Endothelial cell (in vitro differentiated cells): Measurements from ENCODE around the genes ENC1 and GFM2.

GRCh38 chr5:74275852-74276084, 364.8 kb downstream of the ENC1 start:
- PRO-cap = no peak

DNA sequence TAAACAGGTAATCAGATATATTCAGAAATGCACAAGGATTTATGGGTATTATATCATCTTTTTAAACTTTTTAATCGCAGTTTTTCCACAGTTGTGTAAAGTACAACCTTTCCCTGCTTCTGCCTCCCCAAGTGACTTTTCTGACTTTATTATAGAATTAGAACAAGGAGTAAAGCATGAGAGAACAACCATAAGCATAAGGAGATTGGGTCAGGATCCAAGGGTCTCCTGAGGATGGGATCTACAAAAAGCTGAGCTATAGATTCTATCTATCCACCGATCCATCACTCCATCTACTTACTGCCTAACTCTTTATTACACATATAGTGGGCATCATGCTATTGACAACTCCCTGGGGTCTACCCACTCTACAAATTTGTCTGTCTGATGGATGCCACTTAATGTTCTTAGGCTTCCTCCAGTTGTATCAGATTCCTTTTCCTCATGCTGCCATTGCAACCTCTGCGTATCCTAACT, 228.8 kb downstream of the ENC1 start:
- PRO-cap = unidirectional peak, plus-strand start at position 246 of the sequence

DNA sequence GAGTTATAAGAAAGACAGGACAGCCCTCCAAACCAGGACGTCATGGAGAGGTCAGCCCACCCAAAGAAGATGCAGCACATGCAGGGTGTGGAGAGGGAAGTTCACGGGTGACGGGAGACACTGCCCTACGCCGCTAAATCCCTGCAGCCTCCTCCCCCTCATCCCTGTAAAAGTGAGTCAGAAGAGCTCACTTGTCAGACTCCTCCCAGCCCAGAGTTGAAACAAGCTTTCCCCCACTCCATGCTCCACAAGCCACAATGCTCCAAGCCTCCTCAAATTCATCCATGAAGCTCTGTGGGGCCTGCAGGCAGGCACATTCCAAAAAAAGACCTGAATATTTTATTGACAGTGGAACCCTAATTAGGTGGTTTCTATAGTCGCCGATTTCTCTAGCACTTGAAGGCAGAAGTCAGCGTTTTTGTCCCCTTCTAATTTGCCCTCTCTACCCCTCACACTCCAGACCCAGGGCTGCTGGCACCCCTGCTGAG, 97.4 kb downstream of the ENC1 start:
- PRO-cap = no peak

GRCh38 chr5:74589305-74590090, 51.0 kb downstream of the ENC1 start:
- PRO-cap = no peak

- PRO-cap = no peak
Observed at GRCh38 chr5:74630374-74630967, 10.1 kb downstream of the ENC1 start.

DNA sequence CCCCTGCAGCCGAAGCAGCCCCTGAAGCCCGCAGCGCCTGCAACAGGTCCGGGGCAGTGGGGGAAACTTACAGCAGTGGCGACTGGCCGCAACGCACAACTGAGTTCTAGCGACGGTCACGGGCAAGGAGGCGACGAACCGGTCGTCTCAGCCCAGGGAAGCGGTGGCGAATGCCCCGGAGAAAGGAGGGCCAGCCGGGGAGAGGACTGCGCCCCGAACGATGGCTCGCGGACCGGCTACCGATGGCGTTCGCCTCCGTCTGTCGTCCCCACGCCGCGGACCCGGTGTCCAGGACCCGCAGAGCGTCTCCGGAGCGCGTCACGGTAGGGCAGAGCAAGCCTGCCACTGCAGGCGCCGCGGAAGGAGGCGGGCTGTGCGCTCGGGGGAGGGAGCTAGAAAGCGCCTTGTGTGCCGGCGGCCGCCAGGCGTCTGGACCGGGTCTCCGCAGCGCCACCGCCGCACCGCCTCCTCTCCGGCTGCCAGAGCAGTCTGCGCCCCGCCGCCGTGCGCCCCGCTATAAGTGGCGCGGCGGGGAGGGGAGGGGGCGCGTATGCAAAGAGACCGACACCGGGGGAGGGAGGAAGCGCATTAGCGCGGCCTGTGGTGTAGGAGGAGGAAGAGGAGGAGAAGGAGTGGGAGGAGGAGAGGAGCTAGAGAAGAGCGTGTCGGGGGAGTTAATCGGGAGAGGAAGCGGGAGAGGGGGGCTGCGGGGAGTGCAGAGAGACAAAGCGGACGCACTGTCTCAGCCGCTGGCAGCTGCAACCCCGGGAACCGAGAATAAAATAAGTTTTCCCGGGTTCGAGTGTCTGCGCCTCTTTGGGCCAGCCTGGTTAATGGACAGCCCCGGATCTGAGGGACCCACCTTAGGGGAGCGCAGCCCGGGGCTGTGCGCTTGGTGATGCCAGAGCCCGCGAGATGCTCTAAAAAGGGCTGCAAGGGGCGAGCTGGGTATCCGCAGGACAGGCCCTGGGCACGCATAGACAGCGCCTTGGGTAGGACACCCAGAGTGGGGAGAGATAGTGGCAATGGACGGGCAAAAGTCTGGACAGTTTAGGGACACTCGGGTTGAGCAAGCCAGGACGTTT, at the start of gene ENC1:
ENC1 (minus strand) TSS at position 493 of the 1,085 bp plus-strand sequence.
- PRO-cap = bidirectional peak, plus-strand start at position 718 of the sequence, minus-strand start at position 493 of the sequence

DNA sequence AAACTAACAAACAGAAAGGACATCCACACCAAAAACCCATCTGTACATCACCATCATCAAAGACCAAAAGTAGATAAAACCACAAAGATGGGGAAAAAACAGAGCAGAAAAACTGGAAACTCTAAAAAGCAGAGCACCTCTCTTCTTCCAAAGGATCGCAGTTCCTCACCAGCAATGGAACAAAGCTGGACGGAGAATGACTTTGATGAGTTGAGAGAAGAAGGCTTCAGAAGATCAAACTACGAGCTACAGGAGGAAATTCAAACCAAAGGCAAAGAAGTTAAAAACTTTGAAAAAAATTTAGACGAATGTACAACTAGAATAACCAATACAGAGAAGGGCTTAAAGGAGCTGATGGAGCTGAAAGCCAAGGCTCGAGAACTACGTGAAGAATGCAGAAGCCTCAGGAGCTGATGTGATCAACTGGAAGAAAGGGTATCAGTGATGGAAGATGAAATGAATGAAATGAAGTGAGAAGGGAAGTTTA, 22.3 kb downstream of the HEXB start:
- PRO-cap = no peak

DNA sequence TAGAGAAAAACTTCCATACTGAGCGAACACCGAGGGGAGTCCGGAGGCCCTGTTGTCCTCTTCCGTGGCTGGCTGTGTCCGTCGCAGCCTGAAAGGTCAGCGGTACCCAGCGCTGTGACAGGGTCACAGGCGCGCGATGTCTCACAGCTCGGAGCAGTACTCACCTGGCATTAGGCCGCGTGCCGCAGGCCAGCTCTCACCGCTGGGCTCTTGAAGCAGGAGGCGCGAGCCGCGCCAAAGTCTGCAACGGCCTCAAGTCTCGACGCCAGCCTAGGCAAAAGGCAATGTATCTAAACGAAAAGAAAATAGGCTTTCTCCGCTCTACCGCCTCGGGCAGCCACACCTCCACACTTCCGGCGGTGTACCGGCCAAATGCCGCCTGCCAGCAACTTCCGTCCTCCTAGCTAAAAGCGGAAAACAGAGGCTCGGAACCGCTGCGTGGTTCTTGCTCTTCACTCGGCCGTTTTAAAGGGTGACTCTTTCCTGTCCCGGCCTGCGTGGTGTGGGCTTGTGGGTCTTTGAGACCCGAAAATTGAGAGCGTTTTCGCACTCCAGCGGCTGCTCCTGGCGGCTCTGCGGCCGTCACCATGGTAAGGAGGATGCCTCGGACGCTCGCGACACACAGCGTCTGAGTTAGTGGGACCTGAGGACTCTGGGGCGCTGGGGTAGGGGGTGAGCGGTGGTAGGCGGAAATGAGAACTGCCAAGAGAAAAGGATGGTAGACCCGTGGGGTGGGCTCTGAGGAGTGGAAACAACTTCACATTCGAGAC, at the start of gene GFM2:
GFM2 (minus strand) TSS at position 344 of the 770 bp plus-strand sequence.
- PRO-cap = bidirectional peak, plus-strand start at position 105 of the sequence, minus-strand start at position 76 of the sequence; bidirectional peak, plus-strand start at position 479 of the sequence, minus-strand start at position 280 of the sequence; bidirectional peak, plus-strand start at position 695 of the sequence, minus-strand start at position 701 of the sequence

DNA sequence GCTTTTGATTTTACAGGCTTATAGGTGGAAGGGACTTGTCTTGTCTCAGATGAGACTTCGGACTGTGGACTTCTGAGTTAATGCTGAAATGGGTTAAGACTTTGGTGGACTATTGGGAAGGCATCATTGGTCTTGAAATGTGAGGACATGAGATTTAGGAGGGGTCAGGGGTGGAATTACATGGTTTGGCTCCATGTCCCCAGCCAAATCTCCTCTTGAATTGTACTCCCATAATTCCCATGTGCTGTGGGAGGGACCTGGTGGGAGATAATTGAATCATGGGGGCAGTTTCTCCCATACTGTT, 74.3 kb downstream of the ANKRD31 start:
- PRO-cap = no peak

GRCh38 chr5:75610707-75611261, 469 bp upstream of the ANKDD1B start:
- PRO-cap = no peak

DNA sequence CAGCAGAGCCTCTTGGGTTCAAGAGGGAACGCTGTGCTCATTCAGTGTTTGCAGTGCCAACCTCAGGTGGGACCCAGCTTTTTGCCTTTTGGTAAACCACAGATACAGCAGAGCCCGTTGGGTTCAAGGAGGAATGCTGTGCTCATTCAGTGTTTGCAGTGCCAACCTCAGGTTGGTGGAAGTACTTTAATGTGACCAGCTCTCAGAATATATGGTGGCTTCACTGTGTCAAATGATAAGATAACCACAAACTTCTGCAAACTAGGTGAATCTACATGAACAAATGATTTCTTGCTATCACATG, 1.7 kb downstream of the IQGAP2 start:
- PRO-cap = no peak

DNA sequence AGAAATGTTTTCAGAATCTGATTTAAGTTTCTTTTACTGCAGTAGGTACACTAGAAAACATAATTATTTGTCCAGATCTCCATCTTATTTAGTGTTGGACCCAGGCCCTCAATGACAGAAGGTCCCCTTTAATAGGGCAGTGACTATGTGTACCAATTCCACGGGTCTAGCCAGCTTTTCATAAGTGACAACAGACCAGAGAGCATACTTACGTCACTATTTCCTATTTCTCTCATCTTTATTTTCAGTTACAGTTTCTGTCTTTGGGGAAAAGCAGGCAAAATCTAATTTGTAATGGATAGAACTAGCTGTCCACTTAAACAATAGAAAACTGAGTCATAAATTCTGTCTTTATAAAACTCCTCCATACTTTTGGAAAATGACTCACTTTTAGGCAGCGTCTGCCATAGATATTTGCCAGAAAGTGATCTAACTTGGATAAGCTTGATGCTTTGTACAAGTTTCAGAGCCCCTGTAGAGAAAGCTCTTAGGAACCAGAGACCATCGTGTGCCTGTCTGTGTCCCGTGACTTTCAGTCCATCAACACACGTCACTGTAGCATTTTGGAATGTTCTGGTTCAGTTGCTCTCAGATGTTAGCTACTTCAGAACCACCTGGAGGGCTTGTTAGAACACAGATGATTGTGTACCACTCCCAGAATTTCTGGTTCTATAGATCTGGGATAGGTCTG, 101.9 kb downstream of the F2RL2 start:
- PRO-cap = no peak

- PRO-cap = no peak
Observed at GRCh38 chr5:77052592-77052857, 22.3 kb downstream of the AGGF1 start.

- PRO-cap = no peak
Observed at GRCh38 chr5:77180522-77181157, 29.8 kb upstream of the PDE8B start.

DNA sequence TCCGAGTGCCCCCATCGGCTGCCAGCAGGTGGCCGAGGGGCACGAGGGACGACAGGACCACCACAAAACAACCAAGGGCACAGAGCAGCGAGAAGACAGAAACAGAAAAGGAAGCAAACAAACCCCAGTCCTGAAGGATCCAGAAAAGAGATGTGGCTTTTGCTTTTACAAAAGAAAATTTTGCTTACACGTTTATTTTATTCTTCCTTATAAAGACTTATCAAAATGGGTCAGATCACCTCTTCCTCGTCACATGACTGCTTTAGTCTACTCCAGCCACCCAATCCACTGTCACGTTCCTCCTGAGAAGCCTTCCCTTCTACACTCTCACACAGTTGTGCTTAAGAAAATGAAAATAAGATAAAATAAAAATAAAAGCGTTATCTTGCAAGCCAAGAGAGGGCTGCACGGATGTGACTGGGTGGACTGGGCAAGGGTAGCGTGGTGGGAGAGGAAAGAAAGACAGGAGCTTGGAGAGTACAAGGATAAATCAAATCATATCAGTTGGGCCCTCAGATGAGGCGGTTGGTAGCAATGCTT, 9.4 kb downstream of the OTP start:
- PRO-cap = no peak

DNA sequence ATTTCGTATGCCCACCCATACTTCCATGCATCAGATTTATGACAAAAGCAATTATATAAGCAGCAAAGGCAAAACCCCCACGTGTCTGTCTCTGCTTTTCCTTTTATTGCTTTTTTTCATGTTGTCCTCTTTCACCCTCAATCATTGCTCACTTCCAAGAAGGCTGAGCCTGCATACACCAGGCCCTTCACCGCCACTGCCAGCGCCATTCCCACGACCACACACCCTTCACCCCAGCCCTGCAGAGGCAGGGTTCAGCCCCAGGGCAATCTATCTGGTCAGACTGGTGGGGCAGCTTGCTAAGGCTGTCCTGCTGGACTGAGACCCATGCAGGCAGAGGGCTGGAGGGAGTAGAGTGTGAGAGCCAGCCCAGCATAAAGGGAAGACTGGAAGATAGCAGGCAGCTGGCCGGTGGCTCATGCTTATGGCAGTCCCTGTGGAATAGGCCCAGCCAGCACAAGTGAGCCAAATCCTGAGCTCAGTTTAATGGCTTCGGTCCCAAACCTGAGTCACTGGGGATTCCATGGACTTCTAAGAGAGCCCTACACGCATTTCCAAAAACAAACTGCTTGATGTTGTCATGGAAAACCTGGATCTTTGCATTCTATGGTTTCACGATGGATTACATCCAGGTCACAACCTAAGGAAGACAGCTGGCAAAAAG, 143.9 kb downstream of the LHFPL2 start:
- PRO-cap = no peak

DNA sequence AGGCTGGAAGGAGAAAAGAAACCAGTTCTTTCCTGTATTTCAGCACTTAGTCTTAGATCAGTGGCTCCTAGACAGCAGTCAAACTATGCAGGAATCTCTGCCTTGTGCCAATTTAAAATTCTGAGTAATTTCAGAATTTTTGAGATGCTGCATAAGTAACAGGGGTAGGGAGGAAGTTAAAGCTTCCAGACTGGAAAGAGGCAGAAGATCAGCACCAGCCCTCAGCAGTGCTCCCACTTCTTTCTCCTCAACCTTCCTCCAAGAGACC, 141.9 kb downstream of the LHFPL2 start:
- PRO-cap = no peak

- PRO-cap = no peak
Observed at GRCh38 chr5:78508182-78508862, 140.2 kb downstream of the LHFPL2 start.

GRCh38 chr5:78510976-78512147, 137.2 kb downstream of the LHFPL2 start:
- PRO-cap = no peak

DNA sequence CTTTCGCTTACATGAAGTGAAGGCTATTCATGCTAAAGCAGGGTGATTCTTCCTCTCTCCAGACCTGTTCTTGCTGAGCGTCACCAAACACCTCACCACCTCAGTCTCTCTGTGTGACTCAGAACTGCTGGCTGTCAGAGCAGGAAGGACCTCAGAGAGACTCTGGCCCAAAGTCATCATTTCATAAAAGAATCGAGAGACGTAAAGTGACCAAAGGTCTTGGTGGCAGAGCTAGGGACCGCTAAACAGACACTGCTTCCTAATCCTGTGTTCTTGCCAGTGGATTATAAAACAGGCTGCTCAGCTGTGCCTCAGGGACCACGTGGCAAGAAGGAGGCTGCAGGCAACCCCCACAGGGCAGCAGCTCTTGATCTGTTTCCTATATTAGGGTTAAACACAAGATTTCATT, 73.8 kb downstream of the LHFPL2 start:
- PRO-cap = no peak